Pericardium fibroblast (primary cell): ENCODE results near the gene FAM107B.

DNA sequence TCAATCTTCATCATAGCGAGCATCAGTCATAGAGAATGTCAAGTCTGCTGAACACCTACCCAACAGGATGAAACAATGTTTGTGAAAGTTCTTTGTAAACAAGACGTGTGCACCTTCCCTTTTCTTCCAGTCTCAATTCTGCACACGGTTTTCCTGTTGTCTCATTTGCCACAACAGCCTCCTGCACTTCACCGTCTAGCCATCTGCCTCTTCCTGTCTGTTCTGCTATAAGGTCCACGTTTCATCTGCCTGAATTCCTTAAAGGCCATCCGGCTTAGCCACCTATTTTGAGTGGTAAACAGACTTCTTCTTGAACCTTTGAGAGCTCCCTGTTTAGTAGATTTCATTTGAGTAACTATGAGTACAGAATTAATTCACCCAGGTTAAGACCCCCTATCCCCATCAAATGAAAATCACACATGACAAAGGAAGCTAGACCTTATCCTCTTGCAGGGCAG is 314.4 kb downstream of the FRMD4A start:
- RAMPAGE, long total RNA: no peak

DNA sequence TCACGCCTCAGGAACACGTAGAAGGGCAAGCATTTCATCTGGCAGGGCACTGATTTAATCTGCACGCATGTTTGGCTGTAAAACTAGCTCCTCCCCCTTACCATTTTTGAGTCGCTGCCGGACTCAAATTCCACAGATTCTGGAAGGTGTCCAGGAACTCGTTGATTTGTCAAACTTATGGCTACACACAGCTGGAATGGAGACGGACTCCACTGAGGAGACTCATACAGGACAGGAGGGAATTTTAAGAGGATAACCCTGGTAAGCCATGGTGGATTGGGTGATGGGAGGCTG is 256.2 kb downstream of the FRMD4A start:
- RAMPAGE, long total RNA: no peak

DNA sequence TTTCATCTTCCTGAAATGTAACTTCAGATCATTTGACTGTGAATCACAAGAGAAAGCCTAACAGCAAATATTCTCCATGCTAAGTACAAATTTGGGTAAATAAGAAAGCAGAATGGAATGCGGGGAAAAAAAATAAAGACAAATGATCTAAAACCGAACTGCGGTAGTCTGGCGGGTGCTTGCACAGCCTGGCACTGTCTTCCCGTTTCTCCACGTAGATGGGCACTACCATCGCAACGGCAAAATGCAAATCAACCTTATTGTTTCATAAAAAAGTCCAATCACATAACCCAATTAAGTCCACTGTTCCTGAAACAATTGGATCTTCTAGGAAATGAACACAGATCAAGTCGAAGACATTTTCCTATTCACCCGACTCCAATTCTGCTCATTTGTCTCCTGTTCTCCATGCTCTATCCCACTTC is 74.6 kb upstream of the FRMD4A start:
- RAMPAGE, long total RNA: no peak

DNA sequence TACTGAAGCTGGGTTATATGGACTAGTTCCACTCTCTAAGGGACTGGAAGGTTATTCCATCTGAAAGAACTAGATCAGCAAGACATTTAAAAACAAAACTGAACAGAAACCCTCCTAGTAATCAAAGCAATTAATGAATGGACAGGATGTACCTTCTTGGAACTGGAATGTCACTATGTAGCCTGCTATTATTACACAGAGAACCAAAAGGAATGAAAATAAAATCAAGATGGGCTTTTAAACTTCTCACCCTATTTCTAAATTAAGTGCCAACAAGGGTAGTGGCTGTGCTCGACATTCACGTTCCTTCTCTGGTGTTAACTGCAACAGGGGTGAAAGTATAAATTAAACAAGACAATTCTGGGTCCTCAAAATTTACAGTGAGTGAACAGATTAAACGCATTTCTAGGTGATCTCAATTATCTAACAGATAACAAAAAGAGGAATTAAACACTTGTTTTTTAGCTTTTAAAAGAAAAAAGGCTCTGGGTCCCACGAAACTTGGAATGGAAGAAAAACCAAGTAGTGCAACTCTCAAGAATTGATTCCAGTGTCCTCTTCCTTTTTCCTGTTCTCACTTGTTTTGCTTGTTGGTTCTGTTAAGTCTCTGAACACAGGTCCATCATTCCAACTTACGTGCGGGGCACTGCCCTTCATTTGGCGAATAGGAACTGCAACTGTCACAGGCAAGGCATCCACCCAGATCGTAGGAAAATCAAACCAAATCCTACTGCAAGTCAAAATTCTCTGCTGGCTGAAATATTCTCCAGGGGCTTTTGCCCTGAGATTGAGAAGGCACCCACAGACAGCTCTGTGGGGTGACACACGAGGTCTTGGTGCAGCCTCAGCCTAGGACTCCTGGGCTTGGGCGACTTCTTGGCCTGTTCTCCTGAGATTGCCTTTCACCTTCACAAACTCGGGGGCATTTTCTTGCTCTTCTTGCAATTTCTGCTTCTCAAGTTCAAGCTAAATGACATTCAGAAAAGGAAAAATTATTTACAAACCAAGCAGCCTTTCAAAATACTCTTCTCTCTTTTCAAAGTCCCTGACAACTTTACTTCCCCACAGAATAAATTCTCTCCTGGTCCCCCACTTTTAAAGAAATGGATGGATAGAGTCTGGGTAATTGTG is 190.0 kb upstream of the FRMD4A start:
- RAMPAGE, long total RNA: no peak

DNA sequence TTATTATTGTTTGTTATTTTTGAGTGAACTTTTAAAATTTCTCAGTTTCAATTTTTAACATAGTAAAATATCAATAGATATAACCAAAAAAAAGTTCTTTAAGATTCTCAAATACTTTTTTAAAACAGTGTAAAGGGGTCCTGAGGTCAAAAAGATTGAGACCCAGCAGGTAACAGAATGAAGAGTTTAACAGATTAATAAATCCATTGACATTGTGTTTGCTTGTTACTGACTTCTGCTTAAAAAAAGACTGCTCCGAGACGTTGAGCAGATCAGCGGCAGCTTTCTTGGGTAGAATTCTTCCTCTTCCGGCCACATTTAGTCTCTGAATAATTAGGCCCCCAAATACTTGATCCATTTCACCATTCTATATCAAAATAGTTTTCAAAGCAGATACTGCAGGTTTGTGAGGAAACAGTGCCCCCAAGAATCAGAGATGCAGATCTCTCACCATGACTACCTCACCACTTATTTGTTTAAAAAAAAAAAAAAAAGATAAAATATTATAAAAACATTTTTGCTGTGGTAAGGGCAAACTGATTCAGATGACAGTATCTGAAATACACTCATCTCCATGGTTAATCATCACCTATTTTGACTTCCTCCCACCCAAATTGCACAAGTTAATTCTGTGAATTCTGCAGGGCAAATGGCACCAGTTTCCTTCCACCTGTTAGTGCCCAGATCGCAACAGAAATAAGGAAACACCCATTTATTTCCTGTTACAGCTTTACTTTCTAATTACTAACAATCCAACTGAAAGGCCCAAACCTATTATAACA is 210.5 kb downstream of the FAM107B start:
- RAMPAGE, long total RNA: no peak

DNA sequence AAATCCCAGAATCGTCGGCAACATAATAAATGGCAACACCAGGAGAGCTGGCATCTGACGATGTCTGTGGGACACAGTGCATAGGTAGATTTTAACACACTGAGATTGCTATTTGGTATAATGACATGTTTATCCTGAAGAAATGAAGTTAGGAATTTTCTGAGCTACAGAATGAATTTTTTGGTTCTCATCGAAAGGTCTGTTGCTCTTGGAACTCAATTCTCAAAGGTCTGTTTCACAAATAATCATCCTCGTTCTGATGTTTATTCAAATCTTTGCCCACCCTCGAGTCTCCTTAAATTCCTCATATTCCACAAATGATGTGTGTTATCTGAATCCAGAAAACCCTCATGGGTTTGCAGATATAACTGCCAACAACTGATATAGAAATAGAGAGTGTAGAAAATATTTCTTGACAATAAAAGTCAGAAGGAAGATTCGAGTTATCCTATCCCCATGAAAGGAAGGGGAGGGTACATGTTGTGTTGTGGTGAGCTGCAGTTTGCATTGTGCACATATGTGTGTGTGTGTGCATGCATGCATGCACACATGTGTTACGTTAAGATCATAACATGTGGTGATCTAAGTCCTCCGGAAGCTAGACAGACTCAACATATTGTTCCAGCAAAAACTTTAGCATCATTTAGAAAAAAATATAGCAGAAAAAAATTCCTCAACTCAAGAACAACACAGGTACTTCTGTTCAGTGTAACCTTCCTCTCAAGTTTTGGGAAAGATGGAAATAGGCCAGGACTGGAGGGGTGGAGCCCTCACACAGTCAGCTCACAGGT is 205.6 kb downstream of the FAM107B start:
- RAMPAGE, long total RNA: no peak

- RAMPAGE, long total RNA: no peak
Measured at GRCh38 chr10:14608196-14608836, 166.4 kb downstream of the FAM107B start.

DNA sequence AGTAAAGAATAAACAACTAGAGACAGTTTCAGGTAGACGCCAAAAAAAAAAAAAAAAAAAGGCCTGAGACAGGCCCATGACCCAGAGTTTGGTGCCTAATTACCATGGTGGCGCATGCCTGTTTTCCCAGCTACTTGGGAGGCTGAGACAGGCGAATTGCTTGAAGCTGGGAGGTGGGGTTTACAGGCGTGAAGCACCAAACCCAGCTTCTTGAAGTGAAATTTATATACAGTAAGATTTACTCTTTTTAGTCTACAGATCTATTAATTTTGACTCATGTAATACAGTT is 157.0 kb downstream of the FAM107B start:
- RAMPAGE, long total RNA: no peak

GRCh38 chr10:14774711-14775085 is at the start of gene FAM107B:
TSS of gene FAM107B (minus strand) at chr10:14774897.
- RAMPAGE, long total RNA: no peak

DNA sequence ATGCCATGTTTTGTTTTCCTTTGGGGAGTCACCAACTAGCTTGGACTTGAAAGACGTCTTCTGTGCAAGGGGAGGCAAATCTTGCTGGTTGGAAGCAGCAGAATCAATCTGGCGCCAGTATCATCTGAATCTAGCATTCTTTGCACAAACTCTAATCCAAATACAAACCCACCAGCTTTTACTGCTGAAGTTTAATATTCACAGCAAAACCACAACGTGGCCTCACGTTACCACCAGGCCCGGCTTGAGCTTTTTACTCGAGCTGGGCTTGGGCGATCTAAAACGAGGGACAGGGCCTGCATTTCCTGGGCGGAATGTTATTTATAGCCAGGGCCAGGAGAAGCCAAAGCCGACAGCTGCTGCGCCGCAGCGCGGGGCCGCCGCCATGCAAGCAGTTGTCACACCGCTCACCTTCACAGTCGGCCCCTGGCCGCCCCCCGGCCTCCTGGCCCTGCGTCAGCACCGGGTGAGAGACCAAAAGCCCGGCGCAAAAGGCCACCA is 366 bp downstream of the CDNF start:
- RAMPAGE, long total RNA: no peak

GRCh38 chr10:15084467-15085225 is 3.9 kb downstream of the ACBD7 start:
- RAMPAGE, long total RNA: no peak

- RAMPAGE, long total RNA: no peak
Measured at GRCh38 chr10:15313784-15314261, 57.3 kb downstream of the FAM171A1 start.

DNA sequence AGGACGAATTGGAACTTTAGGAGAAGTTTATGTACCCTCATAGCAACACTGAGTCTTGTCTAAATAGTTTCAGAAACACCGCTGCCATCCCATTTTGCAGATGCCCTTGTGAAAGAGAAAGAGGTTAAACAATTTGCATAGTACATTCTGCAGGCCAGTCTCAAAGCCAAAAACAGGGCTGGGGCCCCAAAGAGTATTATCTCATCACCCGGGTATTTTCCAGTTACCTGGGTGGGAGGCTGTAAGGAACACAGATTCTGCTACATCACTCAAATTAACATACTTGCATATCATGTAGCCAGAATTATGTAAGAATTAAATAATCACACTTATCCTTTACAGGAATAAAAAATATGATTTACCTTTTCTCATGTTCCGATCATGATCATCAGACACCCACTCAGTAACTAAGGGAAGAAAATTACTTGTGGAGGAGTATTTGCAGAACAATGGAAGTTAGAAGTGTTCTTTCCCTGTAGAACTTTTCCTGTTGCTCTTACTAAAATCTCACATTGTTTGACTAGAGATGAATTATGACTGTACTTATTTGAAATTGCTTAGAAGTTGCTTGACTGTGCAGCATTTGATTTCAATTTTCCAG is 3.2 kb upstream of the FAM171A1 start:
- RAMPAGE, long total RNA: no peak

DNA sequence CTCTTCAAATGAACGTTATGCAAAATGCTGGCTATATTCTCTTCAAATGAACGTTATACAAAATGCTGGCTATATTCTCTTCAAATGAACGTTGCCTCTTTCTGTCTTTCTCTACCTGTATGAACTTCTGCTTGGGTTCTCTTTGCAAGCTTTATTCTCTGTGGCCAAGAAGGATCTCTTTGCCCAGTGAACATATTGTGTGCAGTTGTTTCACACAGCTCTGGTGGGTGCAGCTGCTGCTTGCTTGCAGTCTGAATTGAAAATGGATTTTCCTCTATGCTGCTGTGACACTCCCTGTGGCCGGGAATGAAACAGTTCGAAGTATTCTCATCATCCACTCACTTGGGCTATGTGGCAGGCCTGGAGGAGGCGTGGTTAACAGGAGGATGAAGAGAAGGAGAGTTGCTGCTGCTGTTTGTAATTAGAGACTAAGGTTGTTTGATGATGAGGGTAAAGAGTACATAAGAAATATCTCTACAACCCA is 28.4 kb upstream of the ITGA8 start:
- RAMPAGE, long total RNA: no peak

DNA sequence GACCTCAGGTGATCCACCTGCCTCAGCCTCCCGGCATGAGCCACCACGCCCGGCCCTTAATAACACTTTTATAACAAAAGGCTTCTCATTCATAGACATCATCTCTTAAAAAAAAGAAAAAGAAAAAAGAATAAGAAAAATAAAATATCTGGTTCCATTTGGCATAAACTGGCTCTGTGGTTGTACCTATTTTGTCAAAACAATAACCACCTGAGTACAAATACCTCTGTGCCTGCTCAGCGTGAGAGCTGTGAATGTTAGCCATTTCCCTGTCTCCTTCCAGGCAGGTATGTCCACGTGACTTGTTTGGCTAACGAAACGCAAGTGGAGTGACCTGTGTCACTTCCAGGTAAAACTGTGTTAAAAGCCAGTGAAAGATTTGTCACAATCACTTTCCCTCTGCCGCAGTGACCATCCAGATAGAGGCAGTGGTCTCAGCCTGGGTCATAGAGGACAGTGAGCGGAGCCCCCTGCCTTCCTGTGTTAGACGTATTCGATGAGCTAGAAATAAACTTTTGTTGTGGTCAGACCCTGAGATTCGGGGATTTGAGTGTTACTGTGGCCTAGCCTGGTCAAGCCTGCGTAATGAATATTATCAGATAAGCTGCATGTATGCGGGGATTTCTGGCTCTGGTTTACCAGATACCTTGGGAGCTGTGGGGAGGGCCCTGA is 3.6 kb downstream of the PTER start:
- RAMPAGE, long total RNA: no peak

- RAMPAGE, long total RNA: no peak
Measured at GRCh38 chr10:17212698-17213348, 11.4 kb upstream of the TRDMT1 start.

GRCh38 chr10:17409286-17409642 is 45.1 kb downstream of the ST8SIA6 start:
- RAMPAGE, long total RNA: no peak

DNA sequence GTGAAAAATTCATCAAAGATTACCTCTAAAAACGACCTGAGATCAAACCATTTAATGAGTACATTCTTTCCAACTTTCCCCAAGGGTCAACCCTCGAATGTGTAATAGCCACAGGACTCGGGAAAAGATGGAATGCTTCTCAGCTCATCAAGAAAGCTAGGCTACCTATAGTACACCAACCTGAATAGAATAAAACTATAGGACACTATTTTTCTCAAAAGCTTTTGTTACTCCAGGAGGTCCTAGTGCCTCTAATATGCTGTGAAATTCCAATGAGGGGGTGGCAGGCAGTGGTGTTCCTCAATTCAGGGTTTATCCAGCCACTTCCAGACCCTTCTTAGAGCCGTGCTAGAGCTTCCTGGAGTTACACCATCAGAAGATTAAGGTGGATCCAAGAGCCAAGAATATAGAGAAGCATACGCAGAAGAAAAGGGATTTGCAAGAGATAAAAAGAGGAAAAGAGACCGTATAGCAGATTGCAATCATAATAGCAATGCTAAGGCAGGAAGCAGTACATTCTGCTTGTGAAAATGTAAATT is 2.4 kb downstream of the ST8SIA6 start:
- RAMPAGE, long total RNA: no peak

DNA sequence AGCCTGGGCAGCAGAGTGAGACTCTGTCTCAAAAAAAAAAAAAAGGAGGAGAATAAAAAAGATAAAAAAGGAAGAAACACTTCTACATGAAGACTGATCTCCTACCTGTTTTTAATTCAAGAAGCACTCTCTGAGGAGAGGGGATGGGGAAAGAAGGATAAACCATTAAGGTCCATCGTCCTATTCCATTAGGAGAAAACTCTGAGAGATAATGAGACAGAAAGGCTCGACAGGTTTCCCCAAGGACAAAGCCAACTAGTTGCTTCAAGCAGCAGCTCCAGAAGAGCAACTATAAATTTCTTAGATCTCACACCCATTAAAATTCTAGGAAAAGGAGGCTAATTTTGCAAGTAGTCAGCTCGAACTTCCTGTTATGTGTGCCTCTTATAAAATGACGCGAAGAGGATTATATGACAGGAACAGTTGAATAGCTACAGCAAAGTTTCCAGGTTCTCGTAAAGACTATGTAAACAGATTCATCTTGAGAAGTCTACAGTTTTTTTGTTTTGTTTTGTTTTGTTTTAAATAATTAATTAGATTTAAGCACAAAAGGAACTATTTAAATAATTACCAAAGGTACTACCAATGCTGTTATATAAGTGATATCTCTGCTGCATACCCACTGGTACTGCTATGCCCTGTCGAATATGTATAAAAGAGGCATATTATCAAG is 52.0 kb upstream of the ST8SIA6 start:
- RAMPAGE, long total RNA: no peak

DNA sequence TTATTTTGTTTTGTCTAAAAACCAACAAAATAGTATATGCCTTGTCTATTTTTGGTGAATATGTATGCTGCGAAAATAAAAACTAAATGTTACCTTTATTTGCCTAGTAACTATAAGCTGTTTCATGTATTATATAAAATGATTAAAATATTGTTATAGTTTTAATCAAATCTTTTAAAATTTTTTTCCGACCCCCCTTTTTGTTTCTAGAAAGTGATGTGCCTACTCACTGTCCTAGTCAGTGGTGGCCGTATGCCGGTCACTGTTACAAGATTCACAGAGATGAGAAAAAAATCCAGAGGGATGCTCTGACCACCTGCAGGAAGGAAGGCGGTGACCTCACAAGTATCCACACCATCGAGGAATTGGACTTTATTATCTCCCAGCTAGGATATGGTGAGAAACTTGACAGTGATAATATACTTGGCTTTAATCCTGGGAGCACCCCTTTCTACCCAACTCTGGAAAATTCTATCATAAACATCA is 40.3 kb downstream of the MRC1 start:
- RAMPAGE, long total RNA: no peak